ENCODE measurements around the genes SERPINI2 and MYNN.

- RRBS = 70% methylated on average over 2 of the region's 28 CpGs
Measured at GRCh38 chr3:165918562-165918914, 81.3 kb upstream of the BCHE start.

DNA sequence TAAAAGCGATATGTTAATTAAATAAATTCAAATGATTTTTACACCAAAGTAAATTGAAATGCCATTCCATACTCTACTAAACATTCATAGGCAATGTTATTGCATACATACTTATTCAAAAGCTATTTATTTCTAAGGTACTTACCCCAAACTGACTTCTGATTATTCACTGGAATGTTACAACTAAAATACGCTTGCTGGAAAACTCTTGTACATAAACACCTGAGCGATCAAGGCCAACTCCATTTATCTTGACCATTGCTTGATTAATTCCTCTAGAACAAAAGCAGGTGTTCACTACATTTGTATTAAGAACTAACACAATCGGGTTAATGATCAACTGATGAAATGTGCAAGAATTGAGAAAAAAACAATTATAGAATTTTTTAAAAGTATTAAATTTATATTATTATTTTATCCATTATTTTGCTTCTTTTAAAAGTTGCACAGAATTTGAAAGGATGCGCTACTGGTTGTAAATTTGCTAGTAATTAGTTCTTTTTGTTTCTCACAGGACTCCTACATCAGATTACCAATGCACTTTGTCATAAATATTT lies at the start of gene SERPINI2:
Gene SERPINI2, minus strand, starts transcription at position 185 of the 557 bp plus-strand sequence.
- RRBS = no CpG with 5 or more reads among the region's 5 CpGs

- RRBS = no CpG with 5 or more reads among the region's 4 CpGs
Measured at GRCh38 chr3:167870688-167871153, 135.2 kb downstream of the SERPINI1 start.

DNA sequence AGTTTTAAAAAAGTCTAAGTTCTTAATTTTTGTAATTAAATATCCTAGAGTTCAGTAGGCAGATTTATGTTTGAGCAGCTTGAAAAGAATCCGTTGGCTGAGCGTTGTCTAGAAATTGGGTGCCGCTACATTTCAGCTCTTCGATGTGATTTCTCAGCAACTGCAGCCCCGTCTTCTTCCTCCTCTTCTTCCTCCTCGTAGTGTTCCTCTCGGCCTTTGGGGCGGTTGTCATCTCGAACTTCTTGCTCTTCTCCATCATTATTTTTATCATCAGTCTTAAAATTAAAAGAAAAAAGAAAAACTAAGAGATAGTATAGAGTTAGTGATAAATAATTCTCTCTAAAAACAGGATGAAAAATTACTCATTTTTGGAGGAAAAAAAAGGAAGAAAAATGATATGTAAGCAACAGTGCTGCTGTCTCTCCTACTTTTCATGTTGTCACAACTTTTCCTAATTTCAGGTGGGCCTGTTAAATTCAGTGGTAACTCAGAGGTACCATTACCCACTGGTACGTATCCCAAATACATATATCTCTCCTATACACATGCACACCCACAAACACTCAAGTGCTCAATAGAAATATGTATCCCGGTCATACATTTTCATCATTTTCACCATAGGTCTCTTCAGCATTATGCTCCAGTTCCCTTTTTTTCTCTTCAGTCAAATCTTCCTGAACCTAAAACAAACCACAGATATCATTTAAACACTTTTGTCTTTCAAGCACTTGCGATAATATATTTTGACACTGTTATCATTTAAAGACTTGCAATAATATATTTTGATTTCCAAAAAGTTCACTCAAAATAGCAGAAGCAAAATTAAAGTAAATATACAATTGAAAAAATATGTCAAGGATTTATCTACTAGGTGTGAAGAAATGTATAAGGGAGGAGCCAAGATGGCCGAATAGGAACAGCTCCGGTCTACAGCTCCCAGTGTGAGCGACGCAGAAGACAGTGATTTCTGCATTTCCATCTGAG lies 85.3 kb downstream of the GOLIM4 start:
- RRBS = no CpG with 5 or more reads among the region's 16 CpGs

GRCh38 chr3:168029505-168030157 lies 66.1 kb downstream of the GOLIM4 start:
- RRBS = no CpG with 5 or more reads among the region's 8 CpGs

DNA sequence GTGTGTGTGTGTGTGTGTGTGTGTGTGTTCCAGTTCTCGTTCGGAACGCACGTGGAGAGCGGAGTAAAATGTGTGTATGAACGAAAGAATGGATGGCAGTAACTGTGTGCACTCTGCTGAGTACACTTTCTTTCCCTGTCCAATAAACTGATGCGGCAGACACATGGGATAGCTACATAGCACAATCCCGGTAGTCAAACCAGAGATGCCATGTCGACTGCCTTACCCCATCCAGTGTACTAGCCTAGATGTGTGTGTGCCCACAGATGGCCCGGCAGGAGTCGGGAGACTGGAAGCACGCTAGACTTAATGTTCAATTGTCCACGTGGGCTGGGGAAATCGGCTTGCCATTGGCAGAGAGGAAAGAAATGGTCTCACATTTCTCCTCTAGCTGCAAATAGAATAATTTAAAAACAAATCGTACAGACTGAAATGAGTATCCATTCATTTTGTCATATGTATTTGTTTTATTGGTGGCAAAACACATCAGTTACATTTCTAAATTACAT lies 584 bp upstream of the GOLIM4 start:
- RRBS = 7% methylated on average over 3 of the region's 15 CpGs

DNA sequence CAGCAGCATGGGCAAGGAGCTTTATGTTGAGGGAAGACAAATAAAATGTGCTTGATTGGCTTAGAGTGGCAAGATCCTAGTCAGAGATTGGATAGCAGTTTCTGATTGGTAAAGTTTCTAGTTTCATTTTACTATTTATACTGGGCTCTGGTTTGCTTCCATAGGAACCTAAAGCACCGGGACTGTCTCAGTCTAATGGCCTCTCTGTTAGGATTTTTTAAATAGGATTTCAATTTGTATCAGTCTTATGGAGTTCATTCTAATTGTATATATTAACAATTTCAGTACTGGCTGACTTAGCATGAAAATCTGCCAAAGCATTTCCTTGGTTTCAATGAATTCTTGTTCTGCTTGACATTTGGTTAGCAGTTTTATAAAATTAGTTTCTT lies 475.1 kb upstream of the GOLIM4 start:
- RRBS = no CpG with 5 or more reads among the region's 1 CpG

DNA sequence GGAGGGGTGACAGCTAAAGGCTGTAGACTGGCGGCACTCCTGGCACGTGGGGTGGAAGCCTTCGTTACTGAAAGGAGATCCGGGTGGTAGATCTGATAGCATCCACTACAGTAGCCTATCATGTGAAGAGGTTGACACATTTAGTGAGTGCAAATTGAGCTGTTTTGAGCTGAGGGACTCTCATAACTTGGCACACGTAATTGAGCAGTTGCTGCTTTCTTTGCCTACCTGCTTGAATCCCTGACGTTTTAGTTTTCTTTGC lies 588.9 kb upstream of the GOLIM4 start:
- RRBS = no CpG with 5 or more reads among the region's 6 CpGs

GRCh38 chr3:169173250-169173770 lies 490.2 kb downstream of the MECOM start:
- RRBS = no CpG with 5 or more reads among the region's 4 CpGs

GRCh38 chr3:169218201-169218791 lies 445.2 kb downstream of the MECOM start:
- RRBS = no CpG with 5 or more reads among the region's 1 CpG

- RRBS = no CpG with 5 or more reads among the region's 1 CpG
Measured at GRCh38 chr3:169241552-169241961, 422.0 kb downstream of the MECOM start.

- RRBS = no CpG with 5 or more reads among the region's 10 CpGs
Measured at GRCh38 chr3:169273047-169273865, 390.3 kb downstream of the MECOM start.

DNA sequence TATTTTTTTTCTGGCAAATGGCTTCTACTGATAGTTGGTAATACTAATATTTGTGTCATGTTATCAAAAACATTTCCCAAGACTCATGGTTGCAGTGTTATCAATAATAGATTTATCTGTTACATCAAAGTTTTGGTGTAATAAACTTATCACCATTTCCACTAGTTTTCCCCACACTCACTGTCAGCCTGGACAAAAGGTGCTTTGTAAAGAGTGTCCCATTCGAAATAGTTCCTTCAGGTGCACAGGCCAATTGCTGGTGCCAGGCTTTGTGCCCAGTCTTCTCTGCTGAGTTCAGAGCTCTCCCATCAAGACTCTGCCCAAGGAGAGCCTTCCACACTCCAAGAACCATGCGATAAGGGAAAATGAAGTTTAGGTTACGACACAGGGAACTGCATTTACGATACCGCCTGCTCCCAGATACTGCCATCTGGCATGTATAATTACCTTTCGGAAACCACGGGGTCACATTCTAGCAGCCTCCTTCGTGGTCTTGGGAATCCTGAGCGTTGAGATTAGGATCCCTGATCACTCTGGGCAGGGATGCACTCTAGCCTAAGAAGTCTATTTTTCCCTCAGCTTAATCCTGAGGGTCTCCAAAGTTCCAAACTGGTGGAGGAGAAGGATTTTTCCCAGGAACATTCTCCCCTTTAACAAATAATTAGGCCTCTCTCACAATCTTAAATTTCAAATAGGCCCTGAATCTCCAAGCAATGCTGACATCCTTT lies 379.5 kb downstream of the MECOM start:
- RRBS = no CpG with 5 or more reads among the region's 9 CpGs

- RRBS = no CpG with 5 or more reads among the region's 5 CpGs
Measured at GRCh38 chr3:169443739-169444331, 219.7 kb downstream of the MECOM start.

- RRBS = no CpG with 5 or more reads among the region's 10 CpGs
Measured at GRCh38 chr3:169509988-169510858, 153.3 kb downstream of the MECOM start.

DNA sequence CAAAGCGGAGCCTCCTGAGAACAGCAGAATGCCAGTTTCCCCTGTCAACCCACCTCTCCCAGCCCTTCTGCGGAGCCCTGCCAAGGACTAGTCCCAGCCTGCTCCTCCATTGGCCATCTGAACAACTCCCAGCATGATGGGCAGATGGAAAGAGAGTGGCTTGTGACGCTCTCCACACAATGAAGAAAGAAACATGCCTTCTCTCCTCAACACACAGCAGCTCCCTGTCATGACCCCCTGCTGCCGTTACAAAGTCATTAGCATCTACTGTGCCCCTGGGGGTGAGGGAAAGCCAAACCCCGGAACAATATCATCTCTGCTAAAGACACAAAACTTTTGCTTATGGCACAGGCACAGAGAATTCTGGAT lies 33.6 kb downstream of the MECOM start:
- RRBS = no CpG with 5 or more reads among the region's 5 CpGs

GRCh38 chr3:169659049-169659600 lies 4.4 kb downstream of the MECOM start:
- RRBS = 34% methylated on average over 2 of the region's 9 CpGs

GRCh38 chr3:169772559-169773510 lies at the start of gene MYNN:
Gene MYNN, plus strand, starts transcription at chr3:169773396.
- RRBS = 5% methylated on average over 5 of the region's 52 CpGs

- RRBS = 3% methylated on average over 10 of the region's 44 CpGs
Measured at GRCh38 chr3:169966923-169967754, 532 bp downstream of the SEC62 start.

DNA sequence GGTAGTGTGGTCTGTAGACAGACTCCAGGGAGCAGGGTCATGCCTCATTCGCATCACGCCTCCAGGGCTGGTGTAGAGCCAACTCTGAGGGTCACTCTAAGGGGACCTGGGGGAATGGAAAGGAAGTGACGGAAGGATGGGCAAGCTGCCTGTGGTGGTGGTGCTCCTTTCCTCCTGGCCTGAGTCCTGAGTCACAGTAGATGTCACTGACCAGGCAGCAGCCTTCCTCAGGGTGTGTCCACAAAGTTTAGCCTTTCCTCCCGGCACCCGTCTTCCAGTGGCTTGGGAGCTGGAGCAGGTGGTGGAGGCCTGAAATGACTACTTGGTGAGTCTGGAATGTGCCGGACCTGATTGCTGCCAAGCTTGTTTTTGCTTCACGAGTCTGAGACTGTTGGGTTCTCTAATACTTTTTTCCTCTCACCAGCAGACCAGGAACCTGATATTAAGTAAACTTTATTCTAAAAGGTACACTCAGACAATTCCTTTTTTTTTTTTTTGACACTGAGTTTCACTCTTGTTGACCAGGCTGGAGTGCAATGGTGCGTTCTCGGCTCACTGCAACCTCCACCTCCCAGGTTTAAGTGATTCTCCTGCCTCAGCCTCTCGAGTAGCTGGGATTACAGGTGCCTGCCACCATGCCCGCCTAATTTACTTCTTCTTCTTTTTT lies 11.9 kb downstream of the GPR160 start:
- RRBS = 75% methylated on average over 3 of the region's 11 CpGs